AG04450 (cell line): ENCODE measurements around a stretch of chr19.

- CAGE, long polyA plus RNA, result no peak
- RRBS, result no CpG with 5 or more reads among the region's 14 CpGs
Measured at GRCh38 chr19:2531025-2531538, 55.2 kb downstream of the GADD45B start.

DNA sequence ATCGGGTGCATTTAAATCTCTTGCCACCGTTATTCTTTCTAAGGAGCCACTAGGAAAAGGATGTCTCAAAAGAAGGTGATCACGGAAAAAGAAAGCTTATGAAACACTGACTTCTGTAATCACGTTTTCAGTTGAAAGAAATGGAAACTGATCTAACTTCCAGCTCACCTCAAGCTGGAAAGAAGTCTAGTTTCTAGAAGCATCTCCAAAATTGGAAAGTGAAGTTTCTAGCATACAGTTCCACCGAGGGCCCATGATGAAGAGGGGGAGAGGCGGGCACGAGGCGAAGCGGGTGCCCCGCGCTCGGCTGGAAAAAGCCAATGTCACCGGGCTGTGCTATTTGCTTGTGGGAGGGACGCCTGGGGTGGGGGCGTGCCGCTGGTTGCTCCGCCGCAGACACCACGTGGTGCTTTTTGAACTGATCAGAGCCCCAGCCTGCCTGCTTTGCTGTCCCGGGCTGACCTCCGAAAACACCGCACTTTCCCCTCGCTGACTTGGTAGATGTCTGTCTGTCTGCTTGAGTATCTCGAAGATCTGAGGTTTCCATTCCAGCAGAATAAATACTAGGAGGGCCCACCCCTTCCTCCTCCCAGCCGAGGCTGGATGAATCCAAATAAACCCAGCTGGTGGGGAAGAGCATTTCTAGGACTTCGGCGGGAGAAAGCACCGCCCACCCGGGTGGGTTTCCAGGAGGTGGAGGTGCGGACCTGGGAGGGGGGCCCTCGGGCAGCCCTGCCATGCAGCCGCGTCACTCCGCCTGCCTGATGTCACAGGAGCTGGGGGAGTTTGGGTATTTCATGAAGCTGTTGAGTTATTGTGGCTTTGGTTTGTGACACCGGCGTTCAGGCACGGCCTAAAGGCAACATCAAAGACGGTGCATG lies 103.5 kb downstream of the GNG7 start:
- CAGE, long polyA plus RNA, result no peak
- RRBS, result 17% methylated on average over 1 of the region's 38 CpGs

- CAGE, long polyA plus RNA, result no peak
- RRBS, result no CpG with 5 or more reads among the region's 6 CpGs
Measured at GRCh38 chr19:2693826-2694137, 8.7 kb downstream of the GNG7 start.

DNA sequence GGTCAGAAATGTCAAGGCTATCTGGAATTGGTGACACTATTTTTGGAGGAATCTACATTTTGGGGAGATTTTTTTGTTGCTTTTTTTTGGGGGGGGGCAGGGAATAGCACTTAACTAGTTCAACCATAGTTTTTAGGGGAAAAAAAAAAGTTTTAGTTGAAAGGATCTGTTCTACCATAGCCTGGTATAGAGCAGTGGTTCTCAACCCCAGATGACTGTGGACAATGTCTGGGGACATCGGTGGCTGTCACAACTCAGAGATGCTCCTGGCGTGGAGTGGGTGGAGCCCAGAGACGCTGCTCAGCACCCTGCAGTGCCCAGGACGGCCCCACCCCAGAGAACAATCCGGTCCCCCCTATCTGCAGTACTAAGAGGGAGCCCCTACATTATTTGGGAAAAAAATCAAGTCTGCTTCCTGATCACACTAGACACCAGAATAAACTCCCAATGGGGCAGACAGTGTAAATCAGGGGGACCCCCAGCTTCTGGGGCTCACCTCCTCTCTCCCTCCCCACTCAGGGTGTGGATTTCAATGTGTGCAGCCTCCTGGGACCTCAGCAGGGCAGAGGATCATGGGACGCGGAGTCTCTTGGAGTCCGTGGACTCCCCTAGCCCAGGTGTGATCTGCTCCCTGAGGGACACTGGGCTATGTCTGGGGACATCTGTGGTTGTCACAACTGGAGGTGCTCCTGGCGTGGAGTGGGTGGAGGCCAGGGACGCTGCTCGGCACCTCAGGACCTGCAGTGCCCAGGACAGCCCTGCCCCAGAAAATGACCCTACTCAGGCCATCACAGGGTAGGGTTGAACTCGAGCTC lies 8.1 kb downstream of the GNG7 start:
- CAGE, long polyA plus RNA, result no peak
- RRBS, result no CpG with 5 or more reads among the region's 12 CpGs

DNA sequence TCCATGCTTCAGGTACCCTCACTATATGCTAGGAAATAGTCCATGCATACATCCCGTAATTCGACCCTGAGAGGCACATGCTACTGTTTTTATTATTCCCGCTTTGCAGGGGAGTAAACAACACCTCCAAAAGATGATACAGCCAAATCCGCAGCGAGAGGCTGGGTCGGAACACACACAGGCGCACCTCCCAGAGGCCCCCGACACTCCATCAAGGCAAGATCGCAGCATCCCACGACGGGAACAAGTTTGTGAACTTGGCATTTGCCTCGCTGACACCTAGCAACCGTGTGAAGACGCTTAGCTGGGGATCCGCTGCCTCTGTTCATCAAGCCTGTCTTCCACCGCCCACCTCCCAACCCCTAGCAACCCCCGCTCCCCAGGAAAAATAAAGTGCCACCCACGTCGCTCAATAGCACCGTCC lies 1.9 kb downstream of the GNG7 start:
- CAGE, long polyA plus RNA, result no peak
- RRBS, result no CpG with 5 or more reads among the region's 20 CpGs

DNA sequence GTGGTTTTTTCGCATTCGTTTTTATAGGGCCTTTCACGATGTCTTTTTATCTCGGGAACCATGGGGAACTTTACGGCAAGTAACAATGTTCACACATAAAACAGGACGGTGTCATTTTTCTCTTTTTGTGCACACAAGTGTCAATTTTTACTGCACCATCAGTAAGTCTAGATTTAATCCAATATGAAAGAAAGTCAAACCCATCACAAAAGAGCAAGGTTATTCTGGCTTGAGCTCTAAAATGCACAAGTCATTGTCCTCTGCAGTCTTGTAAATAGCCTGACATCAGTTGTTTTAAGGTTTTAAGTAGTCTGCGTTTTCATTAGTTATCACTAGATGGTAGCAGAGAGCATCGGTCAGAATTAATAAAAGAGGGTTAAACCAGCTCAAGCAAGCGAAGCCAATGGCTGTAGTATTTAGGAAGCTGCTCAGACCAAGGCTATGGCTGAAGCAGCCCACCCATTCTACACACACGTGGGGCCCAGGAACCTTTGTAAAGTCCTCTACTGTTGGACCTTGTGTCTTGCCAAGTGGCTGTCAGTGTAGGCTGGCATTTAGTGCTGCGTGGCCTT lies 13.4 kb upstream of the ZNF57 start:
- CAGE, long polyA plus RNA, result no peak
- RRBS, result no CpG with 5 or more reads among the region's 11 CpGs

GRCh38 chr19:2888726-2889336 lies 11.9 kb upstream of the ZNF57 start:
- CAGE, long polyA plus RNA, result no peak
- RRBS, result 86% methylated on average over 7 of the region's 43 CpGs

GRCh38 chr19:2968906-2969564 lies 8.3 kb upstream of the TLE6 start:
- CAGE, long polyA plus RNA, result no peak
- RRBS, result no CpG with 5 or more reads among the region's 10 CpGs

GRCh38 chr19:3015473-3016034 lies 13.5 kb downstream of the TLE2 start:
- CAGE, long polyA plus RNA, result no peak
- RRBS, result 69% methylated on average over 3 of the region's 16 CpGs

- CAGE, long polyA plus RNA, result no peak
- RRBS, result 64% methylated on average over 4 of the region's 36 CpGs
Measured at GRCh38 chr19:3019106-3020016, 9.7 kb downstream of the TLE2 start.

GRCh38 chr19:3034253-3034784 lies 5.2 kb upstream of the TLE2 start:
- CAGE, long polyA plus RNA, result no peak
- RRBS, result no CpG with 5 or more reads among the region's 5 CpGs

DNA sequence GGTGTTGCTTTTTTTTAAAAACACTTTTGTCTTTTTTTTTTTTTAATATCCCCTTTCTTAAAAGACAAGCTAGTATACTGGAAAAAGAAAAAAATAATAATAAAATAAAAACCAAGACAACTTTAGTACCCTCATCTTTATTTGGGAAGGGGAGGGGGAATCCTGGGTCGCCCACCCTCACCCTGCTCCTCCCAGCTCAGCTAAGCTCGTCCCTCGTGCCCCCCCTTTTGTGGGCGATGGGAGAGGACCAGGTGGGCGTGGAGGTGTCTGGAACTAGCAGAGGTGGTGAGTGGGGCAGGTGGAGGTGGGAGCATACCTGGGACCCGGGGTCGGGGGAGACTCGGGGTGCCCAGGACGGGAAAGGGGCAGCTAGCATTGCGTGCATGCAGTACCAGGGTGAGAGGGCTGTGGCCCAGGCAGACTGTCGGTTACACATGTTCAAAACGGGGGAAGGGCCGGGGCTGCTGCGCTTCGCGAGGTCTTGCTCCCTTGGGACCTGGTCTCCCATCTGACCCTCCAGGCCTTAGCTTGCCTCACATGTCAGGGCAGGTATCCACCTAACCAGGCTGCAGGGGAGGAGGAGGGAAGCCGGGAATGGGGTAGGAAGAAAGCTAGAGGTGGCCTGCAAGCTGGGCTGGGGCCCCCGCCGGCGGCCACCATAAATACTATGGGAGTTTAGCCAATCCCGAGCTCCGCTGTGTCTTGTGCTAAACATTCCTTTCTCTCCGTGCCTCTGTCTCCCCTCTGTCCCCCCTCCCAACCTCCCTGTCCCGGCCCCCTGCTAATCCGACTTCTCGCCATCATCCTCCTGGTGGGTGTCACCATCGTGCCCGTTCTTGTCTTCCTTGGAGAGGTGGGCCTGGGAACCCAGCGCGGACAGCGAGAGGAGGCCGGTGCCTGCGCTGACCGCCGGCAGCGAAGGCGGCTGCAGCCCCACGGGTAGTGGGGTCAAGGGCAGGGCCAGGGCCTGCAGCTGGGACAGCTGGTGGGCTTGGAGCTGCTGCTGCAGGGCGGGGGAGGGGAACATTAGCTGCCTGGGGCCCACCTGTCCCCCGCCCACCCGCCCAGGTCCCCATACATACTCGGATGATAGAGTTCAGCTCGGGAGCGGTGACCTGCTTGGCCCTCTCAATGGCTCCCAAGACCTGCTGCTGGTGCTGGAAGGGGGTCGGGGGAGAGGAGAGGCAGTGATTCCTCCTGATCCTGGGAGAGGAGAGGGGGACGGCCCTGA lies 8.8 kb downstream of the TLE5 start:
- CAGE, long polyA plus RNA, result no peak
- RRBS, result 49% methylated on average over 3 of the region's 46 CpGs

DNA sequence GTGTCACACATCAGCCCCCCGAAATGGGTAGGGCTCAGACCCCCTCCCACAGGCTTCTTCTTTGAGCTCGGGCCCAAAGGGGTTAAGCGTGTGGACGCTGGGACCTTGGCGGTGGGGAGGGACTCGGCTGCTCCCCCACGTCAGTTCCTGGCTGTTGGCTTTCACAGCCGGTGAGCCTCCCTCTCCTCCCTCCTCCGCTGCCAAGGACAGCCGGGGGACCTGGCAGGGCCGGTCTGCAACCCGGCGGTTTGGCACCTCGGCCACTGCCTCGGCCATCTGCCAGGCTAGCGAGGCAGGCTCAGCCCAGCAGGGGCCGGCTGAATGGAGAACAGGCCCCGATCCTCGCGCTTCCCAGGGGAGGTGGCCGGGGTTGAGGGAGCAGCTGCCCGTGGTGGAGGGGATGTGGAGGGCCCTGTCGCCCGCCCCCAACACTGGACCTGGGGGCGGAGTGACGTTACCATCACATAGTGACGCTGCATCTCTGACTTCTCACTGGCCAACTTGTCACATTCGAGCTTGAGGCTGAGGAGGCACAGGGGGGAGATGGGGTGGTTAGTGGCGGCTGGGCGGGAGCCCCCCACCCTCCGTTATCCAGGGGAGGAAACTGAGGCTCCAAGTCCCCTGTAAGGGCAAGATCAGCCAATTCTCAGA lies 4.9 kb downstream of the TLE5 start:
- CAGE, long polyA plus RNA, result no peak
- RRBS, result 34% methylated on average over 10 of the region's 31 CpGs

DNA sequence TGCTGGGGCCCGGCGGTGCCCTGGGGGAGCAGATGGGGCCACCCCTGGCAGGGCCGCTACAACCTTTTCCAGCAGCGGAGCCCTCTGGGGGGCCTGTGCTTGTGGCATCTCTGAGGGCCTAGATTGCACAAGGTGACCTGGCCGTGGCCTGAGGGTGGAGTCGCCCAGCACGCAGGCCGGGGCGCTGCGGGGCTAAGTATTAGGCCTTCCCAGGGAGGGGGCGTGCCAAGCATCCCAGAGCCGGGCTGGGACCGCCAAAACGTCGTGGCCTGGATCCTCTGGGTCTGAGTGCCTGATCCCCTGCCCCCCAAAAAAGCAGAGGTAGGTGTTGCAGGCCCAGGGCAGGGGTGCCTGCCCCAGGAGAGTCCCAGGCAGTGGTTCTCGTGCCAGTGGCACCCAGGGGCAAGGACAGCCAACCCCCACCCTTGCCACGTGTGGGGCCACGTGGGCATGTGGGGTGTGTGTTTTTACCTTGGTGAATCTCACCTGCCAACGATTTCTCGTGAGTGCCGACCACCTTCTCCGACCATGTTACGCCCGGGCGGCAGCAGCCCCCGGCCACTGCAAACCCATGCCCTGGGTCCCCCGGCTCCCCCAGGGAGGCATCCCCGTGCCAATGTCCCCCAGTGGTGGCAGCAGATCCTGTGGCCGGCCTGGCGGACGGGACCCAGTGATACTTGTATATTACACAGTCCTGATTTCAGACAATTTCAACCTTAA lies 12.6 kb upstream of the GNA15 start:
- CAGE, long polyA plus RNA, result no peak
- RRBS, result 96% methylated on average over 5 of the region's 31 CpGs

GRCh38 chr19:3145829-3146587 lies 10.2 kb downstream of the GNA15 start:
- CAGE, long polyA plus RNA, result no peak
- RRBS, result no CpG with 5 or more reads among the region's 20 CpGs

GRCh38 chr19:3336543-3337603 lies 29.5 kb upstream of the NFIC start:
- CAGE, long polyA plus RNA, result no peak
- RRBS, result no CpG with 5 or more reads among the region's 23 CpGs

GRCh38 chr19:3361099-3361498 lies 5.3 kb upstream of the NFIC start:
- CAGE, long polyA plus RNA, result no peak
- RRBS, result no CpG with 5 or more reads among the region's 32 CpGs

DNA sequence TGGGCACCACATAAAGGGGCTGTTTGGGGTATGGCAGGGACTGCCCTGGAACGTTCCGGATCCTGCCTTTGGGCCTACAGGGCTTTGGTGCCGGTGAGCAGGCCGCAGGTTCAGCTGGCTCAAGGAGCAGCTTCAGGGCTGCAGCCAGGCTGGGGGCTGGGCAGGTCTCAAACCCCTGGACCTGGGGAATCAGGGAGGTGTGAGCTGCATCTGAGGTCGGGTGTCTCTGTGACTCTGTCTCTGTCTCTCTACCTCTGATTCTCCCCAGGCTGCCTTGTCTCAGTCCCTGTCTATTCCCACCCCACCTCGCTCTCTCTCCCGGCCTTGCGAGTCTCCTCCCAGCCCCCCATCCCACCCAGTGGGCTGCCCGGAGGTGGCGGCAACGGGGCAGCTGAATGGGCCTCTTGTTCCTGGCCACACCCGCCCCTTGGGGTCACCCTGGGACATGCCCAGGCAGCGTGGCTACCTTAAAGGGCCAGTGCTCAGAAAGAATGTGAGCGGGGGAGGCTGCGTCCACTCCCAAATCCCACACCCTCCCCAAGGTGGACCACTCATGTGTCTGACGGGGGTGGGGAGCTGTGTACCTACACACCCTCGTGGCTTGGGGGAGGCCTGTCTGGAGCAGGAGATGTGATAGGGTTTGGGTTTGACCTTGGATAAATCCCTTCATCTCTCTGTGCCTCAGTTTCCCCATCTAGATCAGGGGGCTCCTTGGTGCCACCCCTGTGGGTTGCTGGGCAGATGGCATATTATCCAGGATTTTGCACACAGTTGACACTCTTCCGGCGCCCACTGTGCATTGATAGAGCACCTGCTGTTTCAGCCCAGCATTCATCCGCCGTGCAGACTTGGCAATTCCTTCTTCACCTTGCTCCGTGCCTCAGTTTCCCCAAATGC lies 31.2 kb downstream of the NFIC start:
- CAGE, long polyA plus RNA, result no peak
- RRBS, result 32% methylated on average over 3 of the region's 22 CpGs

GRCh38 chr19:3398432-3399284 lies 32.3 kb downstream of the NFIC start:
- CAGE, long polyA plus RNA, result no peak
- RRBS, result 30% methylated on average over 8 of the region's 31 CpGs

DNA sequence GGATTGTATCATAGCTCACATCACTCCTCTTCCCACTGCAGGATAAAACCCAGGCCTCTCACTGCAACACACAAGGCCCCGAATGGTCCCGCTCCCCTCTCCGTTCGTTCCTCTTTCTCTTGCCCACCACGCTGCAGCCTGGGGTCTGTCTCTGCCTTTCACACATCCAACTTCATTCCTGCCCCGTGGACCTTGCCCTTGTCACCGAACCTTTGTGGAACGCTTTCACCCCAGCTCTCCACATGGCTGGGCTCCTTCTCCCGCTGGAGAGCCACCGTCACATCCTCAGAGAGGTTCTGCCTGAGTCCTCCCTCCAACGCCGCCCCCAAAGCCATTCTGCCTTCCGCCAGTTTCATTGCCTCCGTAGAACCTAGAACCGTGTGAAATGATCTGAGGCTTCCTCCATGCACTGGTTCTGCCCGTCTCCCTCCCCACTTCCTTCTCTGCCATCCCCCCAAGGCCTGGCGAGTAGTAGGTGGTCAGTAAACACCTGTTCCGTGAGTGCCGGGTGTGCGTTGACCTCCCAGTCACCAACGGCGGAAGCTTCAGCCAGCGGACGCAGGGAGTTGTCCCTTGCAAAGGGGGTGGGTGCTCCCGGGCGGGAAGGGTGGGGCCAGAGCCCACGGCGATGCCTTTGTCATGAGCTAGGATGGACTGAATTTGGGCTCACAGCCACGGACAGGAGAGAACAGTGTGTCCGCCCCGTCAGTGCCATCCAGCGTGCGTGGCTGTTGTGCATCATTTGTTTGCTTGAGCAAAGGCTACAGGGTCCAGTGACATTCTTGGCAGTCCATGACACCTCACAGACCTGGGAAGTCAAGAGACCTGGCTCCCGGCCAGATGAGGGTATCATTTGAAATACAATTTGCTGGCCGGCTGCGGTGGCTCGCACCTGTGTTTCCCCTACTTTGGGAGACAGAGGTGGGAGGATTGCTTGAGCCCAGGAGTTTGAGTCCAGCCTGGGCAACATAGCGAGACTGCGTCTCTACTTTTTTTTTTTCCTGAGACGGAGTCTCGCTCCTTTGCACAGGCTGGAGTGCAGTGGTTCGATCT lies 43.0 kb downstream of the NFIC start:
- CAGE, long polyA plus RNA, result no peak
- RRBS, result 60% methylated on average over 5 of the region's 42 CpGs